Left lung (tissue), 1 donor: ENCODE measurements around a stretch of chr19.

DNA sequence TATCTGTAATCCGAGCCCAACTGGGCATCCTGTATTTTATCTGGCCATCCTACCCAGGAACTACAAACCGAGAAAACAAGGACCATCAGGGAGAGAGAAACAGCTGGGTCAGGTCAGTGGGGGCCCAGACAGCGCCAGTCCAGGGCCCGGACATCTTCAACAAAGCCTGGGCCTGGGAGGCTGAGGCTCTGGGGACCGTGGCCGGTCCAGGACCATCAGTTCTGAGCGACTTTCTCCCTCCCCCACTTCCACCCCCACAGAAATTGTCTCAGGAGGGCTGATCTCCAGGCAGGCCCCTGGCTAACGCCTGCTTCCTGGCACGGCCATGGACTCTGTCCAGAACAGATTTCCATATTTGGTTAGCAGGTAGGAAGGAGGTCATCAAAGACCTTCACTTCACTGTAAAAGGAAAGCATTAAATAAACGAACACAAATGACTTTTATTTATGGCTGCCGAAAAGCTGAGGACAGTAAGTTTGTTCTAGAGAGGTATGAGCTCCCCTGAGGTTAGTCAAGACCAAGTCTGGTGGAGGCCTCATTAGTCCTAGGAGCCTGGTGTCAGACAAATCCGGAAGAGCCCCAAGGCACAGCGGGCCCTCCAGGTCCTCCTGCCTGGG is 4.4 kb upstream of the PLPP2 start:
- PRO-cap = unidirectional peak, minus-strand start at position 223 of the sequence

- PRO-cap = no peak
Measured at GRCh38 chr19:419161-419791, 10.3 kb upstream of the C2CD4C start.

DNA sequence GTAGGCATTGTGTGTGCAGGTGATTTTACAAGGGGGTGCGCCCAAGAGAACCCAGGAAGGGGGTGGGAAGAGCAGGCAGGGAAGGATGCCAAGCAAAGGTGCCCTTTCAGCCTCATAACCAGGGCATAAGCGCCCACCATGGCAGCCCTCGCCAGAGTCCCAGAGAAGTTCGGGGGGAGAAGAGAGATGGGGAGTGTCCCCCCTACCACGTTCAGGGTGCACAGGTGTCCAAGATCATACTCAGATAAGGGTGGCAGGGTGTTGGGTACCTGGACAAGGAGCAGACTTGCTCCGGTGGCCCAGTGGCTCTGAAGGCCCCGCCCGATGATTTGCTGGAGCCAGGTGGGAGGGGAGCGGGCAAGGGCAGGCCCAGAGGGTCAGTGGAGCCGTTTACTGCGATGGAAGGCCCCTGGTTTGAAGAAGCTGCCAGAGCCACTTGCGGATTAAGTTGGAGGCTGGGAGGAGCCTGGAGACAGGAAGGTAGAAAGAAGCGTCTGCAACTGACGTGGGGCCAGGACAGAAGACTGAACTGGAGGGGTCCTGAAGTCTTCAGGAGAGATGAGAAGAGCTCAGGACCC is 1.4 kb downstream of the TPGS1 start:
- PRO-cap = no peak

- PRO-cap = no peak
Measured at GRCh38 chr19:538480-538978, 5.3 kb upstream of the GZMM start.

DNA sequence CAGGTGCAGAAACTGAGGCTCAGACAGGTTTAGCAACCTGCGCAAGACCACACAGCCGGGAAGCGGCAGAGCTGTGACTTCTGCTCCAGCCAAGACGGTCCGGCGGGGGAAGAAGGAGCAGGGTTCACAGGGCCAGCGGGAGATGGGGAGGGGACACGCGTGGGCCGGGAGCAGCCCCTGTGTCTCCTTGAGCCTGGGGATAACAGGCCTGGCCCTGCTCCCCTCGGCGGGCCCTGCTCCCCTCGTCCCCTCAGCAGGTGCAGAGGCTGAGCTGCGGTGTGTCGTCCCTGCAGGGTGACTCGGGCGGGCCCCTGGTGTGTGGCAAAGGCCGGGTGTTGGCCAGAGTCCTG is 5.5 kb downstream of the GZMM start:
- PRO-cap = no peak

DNA sequence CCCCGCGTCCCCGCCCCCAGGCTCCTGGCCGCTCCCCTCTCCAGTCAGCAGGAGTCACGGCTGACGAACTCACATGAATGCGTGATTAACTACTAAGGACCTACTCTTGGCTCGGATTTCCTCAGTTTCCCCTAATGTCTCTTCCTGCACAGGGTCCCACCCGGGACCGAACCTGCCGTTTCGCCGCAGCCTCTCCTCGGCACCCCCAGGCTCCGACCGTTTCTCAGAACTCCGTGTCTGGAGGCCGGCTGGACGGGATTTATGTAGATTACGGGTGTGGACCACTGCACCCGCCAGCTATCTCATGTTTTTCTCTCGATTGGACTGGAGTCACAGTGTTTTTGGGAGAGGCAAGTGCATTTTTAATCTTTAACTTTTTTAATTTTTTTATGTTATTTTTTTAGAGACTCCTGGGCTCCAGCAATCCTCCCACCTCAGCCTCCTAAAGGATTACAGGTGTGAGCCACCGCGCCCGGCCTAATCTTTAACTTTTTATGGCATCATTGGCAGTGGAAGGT is 8.7 kb downstream of the GZMM start:
- PRO-cap = no peak

GRCh38 chr19:570641-571652 is 1.4 kb upstream of the BSG start:
- PRO-cap = bidirectional peak, plus-strand start at chr19:571135, minus-strand start at chr19:571094; bidirectional peak, plus-strand start at chr19:571182, minus-strand start at chr19:571188; bidirectional peak, plus-strand start at chr19:571314, minus-strand start at chr19:571285; bidirectional peak, plus-strand start at chr19:571522, minus-strand start at chr19:571459

DNA sequence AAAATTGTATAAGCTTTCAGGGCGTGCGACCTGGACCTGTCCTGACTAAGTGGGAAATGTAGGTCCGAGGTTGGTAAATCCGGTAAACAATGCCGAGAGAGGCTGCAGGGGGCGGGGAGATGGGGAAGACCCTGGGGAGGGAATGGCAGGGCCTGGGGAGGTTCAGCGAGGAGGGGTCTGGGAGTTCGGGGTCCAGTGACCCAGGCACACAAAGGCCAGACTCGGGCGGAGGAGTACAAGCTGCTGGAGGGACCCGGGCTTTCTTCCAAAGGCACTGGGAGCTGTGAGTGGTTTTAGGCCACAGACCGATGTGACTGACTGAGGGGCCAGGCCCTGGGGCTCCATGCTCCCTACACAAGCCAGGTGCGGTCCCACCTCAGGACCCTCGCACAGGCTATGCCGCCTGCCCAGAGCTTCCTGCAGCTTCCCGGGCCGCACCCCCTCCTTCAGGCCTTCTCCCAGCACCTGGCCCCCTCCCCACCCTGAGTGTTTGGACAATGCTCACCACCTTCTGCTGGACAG is 3.1 kb upstream of the HCN2 start:
- PRO-cap = no peak

DNA sequence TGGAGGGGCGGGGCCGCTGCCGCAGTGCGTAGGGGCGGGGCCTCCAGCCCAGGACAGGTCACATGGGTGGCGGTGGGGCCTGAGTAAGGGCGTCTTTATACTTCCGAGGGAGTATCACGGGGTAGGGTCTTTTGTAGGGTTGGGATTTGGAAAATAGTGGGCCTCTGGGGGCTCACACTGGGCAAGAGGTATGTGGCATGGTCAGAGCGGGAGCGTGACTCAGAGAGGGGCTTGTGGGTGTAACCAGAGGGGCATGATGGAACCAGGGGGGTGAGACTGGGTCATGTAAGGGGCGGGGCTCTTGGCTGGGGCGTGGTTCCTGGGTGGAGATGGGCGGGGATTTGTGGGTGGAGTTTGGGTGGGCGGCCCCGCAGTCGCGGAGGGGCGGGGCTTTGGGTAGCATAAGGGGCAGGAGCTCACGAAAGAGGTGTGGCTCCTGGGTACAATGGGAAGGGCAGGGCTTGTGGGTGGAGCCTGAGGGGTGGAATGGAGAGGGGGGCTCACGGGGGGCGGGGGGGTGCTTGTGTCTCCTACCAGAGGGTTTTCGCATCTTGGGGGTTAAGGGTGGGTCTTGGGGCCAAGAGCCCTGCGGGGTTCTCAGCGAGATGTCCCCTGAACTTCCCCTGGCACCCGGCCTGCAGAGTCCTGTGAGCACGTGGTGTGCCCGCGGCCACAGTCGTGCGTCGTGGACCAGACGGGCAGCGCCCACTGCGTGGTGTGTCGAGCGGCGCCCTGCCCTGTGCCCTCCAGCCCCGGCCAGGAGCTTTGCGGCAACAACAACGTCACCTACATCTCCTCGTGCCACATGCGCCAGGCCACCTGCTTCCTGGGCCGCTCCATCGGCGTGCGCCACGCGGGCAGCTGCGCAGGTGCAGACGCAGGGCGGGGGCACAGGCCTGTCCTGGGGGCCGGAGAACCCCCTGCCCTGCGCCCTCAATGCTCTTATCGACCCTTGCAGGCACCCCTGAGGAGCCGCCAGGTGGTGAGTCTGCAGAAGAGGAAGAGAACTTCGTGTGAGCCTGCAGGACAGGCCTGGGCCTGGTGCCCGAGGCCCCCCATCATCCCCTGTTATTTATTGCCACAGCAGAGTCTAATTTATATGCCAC is 4.9 kb downstream of the FSTL3 start:
- PRO-cap = bidirectional peak, plus-strand start at position 63 of the sequence, minus-strand start outside the sequence; unidirectional peak, plus-strand start at position 678 of the sequence

DNA sequence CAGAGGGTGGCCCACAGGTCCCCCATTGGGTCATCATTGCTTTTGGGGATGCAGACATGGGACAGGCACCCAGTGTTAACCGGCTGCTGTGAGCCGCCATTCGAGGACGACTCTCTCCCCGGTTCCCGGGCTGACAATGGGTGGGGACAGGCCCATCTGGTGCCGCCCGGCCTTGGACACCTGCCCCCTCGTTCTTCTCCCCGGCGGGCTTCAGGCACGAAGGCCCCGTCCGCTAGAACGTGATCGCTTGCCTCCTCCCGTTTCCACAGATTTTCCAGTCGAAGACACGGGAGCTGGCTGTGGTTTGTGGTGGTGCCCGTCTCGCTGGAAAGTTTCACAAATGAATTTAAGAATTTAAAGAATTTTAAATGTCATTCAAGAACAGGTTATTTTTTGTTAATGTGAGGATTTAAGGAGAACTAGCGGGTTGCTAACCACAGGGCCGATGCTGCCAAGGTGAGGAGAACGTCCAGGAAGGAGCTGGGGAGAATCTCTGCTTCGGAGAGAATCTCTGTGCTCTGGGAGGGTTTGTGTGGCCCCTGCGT is 2.1 kb downstream of the PALM start:
- PRO-cap = no peak

DNA sequence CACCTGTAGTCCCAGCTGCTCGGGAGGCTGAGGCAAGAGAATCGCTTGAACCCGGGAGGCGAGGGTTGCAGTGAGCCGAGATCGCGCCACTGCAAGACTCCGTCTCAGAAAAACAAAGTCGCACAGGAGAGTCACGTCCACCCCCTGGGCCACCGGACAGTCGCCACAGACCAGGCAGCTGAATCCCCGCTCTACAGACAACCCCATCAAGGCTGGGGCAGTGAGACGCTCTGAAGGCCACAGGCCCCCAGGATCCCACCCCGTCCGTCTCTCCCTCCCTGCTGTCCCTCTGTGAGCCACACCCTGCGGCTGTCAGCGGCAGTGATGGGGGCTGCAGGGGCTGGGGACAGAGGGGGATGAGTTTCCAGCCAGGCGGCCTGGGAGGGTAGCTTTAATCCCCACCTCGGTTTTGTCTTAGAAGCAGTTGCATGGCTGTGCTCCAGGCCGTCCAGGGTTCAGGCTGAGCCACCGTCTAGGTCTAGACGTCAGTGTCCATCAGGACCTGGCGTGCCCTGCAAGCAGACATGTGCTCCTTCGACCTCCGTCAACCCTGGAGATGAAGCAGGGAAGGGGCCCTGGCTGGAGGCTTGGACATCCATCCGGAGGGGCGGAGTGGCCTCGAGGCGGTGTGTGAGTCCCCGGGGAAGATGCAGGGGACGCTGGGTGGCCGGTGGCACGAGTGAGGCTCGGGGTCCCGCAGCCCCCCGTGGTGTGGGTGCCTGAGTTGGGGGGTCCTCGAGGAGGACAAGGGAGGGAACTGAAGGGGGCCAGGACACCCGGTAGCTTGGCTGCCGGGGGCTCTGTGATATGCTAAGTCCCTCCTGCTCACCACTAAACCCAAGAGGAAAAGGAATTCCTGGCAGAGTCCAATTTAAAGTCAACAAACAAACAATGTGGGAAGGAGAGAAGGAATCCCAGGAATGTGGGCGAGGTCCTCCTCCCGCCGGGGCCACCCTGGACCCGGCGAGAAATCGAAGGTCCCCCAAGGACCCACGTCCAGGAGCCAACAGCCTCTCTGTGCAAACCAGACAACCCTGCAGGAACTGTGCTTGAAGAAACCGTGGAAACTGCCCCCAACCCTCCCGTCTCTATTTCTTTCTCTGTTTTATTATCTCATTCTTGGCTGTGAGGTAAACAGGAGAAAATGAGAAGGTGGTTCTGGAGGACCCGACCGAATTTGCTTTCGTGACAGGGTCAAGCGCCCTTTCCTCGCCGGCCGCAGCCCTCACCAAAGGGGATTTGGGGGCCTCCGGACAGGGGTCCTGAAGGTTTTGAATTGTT is 15.0 kb upstream of the PTBP1 start:
- PRO-cap = bidirectional peak, plus-strand start at position 966 of the sequence, minus-strand start at position 804 of the sequence

DNA sequence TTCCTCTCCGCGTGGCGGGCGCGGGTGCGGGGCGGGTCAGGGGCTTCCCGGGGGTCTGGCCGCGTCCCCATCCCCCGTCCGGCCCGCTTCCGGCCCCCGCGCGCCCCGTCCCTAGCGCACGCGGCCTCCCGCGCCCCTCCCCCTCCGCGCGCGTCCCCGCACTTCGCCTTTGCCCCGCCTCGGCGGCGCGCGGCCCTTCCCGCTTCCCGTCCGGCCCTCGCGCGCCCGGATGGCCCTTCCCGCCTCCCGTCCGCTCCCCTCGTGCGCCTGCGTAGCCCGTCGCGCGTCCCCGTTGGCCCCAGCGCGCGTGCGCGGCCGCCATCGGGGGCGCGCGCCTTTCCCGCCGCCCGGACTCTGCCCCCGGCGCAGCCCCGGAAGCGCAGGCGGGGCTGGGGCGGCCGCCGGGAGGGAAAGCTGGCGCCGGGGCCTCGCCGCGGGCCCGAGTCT is 404 bp downstream of the PTBP1 start:
- PRO-cap = bidirectional peak, plus-strand start at position 382 of the sequence, minus-strand start at position 113 of the sequence

- PRO-cap = no peak
Measured at GRCh38 chr19:803471-804490, 6.5 kb downstream of the PTBP1 start.

DNA sequence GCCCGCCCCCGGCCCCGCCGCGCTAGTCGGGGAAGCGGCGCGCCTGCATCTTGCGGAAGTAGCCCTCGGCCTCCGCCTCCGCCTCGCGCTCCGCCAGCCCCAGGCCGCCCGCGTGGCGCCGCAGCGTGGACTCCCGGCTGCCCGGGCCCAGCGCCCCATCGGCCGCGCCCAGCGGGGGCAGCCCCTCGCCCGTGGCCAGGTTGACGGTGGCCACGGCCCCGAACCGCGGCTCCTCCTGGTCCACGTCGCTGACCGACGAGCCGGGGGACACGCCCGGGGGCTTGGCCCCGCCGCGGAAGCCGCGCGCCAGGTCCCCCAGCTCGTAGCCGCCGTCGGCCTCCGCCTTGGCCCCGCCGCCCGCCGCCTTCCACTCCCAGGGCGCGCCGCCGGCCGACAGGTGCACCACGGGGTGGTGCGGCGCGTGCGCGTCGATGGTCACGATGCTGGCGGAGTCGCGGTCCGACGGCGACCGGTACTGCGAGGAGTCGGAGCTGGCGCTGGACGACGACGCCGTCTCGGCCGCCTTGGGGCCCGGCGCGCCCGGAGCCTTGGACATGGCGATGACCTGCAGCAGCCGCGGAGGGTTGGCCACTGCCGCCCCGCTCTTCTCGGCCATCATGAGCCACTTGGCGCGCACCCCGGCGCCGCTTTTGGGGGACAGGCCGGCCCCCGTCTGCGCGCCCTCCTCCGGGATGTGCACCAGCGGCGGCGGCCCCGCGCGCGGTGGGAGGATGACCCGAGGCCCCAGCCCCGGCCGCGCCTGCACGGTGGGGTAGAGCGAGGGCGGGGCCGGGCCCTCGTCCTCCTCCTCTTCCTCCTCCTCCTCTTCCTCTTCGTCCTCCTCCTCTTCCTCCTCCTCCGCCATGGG is 9.0 kb downstream of the PLPPR3 start:
- PRO-cap = no peak

DNA sequence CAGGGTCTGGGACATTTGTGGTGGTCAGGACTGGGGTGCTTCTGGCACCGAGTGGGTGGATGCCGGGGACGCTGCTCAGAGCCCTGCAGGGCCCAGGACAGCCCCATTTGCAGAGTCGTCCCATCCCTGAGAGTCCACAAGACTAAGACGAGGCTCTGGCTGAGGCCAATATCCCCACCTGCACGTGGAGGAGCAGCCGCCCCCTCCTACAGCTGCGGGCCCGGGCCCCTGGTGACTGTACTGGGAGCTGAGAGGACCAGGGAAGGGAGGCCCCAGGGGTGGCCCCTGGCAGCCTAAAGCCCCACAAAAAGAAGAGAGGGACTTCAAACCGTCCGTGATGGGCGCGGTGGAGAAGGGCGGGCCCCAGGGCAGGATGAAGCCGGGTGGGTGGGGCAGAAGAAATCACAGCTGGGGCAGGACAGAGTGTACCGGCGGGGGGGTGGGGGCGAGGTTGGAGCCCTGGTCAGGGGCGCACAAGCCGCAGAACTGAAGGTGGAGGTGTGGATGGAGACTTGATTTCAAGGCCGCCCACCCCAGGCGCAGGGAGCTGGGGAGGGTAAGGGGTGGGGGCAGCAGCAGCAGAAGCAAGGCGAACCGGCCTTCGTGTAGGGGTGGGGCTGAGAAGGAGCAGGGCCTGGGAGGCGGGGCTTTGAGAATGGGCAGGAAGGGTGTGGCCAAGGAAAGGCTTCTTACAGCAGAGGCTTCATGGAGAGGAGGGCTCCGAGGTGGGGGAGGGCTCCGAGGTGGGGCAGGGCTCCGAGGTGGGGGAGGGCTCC is 12.9 kb downstream of the CFD start:
- PRO-cap = no peak

DNA sequence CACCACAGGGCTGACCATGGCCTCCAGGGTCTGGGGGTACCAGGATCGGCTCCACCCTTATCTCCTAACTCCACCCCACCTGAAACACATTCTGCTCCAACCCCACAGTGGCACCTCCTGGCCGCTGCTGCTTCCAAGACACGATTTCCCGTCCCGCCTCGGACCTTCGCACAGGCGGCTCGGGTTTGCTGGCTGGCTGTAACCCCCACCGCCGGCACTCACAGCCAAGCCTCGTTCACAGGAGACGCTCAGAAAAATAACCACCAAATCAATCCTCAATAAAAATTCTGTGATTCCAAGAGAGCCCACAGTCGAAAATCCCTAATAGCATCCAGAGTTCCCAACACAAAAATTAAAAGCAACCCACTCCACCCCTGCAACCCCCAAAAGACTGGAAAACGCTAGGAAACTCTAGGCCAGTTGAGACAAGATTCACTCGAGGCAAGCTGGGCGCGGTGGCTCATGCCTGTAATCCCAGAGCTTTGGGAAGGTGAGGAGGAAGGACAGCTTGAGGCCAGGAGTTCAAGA is 8.8 kb downstream of the R3HDM4 start:
- PRO-cap = no peak

GRCh38 chr19:907175-907796 is 5.7 kb downstream of the R3HDM4 start:
- PRO-cap = no peak

DNA sequence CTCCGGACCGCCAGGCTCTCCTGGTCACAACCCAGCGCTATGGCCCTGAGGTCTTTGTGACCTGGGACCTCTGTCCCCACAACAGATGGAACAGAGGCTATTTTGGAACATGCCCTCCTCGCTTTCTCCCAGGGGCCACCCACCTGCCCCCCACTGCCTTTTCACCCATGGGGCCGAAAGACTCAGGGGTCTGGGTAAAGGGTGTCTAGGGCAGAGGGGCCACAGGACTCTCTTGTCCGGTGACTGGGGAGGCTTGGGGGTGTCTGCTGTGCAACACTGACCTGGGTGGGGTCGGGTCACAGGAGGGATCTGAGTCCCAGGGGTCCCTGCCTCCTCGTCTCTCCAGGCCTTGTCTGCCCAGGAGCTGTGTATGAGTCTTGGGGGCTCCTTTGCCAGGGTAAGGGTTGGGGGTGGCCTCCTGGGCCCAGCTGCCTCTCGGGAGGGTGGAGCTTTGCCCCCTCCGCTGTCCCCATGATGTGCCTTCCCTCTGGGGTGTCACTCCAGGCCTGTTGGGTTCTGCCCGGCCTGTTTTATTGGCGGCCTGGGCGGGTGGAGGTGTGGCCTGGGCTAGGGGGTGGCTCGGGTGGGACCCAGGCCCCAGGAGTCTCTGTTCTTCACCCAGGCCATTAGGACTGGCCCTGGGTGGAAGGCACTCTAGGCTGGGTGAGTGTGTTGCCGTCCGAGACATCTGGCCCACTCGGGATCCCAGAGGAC is 2.1 kb downstream of the ARID3A start:
- PRO-cap = no peak

DNA sequence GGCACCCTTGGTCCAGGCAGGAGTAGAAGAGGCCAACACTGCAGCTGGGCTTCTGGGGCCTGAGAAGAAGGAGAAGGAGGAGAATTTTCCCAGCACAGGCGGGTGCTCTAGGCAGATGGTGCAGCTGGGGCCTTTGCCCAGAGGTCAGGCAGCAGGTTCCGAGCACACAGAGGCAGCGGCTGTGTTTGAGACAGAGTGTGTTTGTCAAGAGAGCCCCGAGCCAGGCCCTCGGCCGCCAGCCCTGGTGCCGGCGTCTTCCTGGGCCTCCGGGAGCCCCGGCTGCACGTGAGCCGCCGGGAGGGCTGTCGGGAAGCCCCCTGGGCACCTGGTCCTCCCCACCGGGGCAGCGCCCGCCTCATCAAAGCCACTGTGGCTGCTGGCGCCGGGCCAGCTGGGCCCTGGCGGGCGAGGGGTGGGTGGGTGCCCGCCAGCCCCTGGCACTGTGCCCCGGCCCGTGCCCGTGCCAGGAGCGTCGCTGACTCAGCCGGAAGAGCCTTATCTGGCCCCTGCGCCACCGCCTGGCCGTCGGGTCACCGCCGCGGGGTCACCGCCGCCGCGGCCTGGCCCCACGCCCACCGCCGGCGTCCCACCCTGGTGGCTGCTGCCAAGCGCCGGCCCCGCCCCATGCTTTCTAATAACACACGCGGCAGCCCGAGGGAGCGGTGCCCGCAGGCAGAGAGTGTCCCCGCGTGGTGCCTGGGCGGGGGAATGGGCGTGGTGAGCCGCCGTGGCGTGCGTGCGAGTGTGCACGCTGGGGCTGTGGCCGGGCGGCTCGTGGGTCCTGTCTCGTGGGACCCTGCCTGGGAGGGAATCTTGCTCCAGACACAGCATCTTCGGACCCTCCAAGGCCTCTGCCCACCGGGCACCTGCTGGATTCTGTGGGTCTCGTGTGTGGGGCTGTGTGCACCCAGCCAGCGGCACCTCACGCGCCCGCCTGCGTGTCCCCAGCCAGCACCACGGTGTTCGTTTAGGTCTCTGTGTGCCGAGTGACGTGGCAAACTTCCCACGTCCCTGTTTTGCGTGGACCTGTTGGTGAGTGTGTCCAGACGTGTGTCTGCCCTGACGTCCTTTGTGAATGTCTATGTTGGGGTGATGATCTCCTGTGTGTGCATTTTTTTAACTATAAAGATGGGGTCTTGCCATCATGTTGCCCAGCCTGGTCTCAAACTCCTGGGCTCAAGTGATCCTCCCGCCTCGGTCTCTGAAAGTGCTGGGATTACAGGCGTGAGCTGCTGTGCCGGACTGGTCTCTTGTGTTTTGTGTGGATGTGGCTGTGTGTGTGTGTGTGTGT is 15.1 kb downstream of the ARID3A start:
- PRO-cap = bidirectional peak, plus-strand start at position 733 of the sequence, minus-strand start at position 562 of the sequence

DNA sequence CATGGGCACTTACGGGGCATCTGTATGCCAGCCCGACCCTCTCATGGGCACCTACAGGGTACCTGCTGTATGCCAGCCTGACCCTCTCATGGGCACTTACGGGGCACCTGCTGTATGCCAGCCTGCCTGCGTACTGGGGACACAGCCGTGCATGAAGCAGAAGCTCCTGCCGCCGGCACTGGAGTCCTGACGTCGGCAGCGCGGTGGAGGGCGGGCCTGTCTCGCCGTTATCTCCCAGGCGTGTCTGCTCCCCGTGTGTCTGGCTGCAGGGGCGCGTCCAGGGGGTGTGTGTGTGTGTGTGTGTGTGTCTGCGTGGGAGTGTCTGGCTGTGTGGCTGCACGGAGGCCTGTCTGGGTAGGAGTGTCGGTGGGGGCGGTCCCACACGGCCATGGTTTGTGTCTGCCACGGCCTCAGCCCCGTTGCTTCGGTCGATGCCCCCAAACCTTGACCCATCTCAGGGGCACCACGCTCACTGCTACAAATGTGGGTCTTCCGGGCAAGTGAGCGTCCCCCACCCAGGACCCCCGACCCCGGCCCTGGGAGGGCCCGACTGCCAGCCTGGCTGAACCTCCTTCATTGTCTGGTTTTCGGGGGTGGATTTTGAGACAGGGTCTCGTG is 18.3 kb downstream of the ARID3A start:
- PRO-cap = no peak